NCI-H460 (cell line): Measurements from ENCODE around the genes LGALS9C, TBC1D28, TVP23B, FAM83G and GRAP.

GRCh38 chr17:17408360-17408853, 68.4 kb upstream of the MED9 start:
RAMPAGE:
- cytosol, long total RNA, result no peak
- long total RNA, result no peak
- nucleus, long total RNA, result no peak

GRCh38 chr17:17416346-17417280, 60.2 kb upstream of the MED9 start:
RAMPAGE:
- cytosol, long total RNA, result no peak
- long total RNA, result no peak
- nucleus, long total RNA, result no peak

GRCh38 chr17:17484351-17484943, 7.6 kb downstream of the MED9 start:
RAMPAGE:
- cytosol, long total RNA, result no peak
- long total RNA, result no peak
- nucleus, long total RNA, result no peak

DNA sequence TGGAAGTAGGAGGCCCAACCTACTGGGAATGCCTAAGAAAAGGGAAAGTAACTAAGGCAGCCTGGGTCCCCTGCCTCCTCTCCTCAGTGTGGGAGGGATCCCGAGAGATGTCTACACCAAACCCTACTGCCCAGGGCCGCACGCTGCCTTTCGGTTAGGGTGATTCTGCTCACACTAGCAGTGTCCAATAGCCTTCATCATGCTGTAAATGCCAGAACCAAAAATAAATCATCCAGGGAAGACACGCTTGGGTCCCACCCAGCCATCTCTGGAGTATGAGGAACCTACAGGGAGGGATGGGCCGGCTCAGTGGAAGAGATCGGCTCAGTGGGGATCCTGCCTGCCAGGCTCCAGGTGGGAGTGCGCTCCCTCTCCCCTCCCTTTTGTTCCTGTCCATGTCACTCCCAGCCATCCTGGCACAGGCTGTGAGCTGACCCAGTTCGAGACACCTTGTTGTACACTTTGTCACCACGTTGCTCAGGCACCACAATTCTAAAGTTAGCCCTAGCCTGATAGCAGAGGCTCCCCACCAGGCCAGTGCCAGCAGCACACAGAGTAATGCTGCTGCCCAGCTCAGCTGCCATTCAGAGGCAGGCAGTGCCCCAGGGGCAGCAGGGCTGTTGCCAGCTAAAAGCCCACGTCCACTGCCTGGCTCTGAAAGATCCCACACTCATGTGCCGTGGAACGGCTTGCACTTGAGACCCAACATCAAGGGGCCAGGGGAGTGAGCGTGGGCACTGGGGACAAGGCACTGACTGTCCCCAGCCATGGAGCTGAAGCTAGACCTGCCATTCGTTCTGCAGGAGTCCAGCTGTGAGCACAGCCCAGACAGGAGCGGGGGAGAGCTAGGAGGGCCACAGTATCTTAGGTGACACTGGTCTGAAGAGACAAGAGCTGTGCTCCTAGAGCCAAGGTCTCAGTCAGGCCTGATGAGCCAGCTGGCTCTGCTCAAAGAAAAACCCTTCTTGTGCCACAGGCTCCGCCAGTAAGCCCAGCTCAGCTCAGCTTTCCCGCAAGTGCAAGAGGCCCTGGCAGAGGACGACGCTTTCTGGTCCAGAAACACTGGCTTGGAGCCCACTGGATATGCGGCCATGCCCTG, 24.3 kb downstream of the PEMT start:
RAMPAGE:
- cytosol, long total RNA, result no peak
- long total RNA, result no peak
- nucleus, long total RNA, result no peak

GRCh38 chr17:17809863-17810774, 26.7 kb downstream of the SREBF1 start:
RAMPAGE:
- cytosol, long total RNA, result no peak
- long total RNA, result no peak
- nucleus, long total RNA, result no peak

DNA sequence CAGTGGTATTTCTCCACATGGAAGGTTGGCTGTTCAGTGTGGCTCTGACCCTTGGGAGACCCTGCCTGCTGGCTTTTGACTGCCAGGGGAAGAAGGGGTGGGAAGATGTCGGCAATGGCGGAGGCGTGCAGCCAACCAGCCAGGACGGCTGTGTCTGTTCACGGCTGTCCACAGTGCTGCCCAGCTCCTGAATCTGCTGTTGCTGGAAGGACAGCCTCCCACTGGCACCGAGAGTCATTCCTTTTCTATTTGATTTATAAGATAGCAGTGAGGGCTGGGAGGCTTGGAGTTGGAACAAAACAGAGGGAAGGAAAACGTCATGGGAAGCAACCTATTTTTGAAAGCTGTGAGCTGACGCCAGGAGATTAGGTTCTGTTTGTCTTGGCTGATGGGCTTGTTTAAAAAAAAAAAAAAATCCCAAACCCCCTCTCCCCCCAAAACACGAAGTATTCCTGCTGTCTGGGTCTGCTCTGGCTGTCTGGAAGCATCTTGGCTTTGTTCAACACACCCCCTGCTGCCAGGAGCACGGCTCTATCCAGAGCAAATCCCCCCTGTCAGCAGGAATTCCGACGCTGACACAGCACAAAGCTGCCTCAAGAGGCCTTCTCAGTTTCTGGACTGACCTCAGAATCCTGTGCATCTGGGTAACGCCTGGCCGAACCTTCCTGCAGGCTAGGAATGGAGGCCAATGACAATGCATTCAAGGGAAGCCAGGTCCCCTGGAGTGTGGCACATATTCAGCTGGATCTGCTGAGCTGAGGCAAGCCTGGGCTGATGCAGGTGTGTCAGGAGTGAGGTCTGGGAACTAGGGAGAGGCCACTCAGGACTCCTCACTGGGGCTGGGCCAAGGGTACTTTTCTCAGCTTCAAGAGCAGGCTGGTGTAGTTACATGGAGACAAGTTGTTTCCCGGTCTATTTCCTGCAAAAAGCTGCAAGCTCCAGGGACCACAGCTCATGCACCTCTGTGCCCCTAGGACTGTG, 41.0 kb upstream of the SREBF1 start:
RAMPAGE:
- cytosol, long total RNA, result no peak
- long total RNA, result no peak
- nucleus, long total RNA, result no peak

DNA sequence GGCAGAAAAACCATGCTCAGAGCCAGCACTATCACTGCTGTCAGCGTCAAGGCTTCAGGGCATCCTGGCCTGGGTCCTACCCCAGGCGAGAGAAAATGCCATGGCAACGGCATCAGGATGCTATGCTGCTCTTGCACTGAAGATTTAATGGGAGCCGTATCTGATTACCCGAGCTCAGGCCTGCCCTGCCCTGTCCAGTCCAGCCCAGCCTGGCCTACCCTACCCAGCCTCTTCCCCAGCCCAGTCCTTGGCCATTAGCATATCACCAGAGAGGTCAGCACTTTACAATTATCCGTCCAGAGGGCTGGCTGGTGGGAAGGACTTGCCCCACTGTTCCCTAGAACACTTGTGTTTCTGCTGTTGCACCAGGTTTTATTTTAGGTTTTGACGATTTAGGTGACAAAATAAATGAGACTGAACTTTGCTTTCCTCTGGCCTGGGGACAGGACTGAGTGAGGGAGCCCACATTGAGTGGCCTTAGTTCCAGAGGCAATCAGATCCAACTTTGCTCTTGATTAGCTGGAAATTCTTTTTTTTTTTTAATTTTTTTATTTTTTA, 61.0 kb downstream of the TOM1L2 start:
RAMPAGE:
- cytosol, long total RNA, result no peak
- long total RNA, result no peak
- nucleus, long total RNA, result no peak

DNA sequence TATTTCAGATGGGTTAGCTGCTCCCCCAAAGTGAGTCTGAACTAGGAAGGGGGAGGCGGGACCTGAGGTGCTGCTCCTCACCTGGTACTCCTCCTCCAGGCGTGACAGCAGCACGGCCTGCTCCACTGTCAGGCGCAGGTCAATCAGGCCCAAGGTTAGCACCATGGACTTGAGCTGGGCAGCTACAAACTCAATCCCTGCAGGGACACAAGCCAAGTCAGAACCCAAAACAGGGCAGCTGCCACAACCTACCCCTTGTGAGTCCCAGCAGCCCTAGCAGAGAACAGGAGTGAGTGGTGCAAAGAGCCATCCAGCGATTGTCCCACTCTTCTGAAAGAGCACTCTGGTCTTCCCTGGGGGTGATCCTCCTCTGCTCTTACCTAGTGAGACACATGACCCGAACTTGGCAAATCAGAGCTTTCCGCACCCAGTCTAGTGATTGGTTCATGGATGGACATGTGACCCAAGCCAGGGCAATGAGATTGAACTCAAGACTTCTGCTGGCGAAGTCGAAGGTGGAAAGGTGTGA, 17.9 kb downstream of the ATPAF2 start:
RAMPAGE:
- cytosol, long total RNA, result no peak
- long total RNA, result no peak
- nucleus, long total RNA, result no peak

RAMPAGE:
- cytosol, long total RNA, result no peak
- long total RNA, result no peak
- nucleus, long total RNA, result no peak
Observed at GRCh38 chr17:18025293-18025976, 13.5 kb downstream of the ATPAF2 start.

GRCh38 chr17:18115423-18115954, 6.9 kb downstream of the MYO15A start:
RAMPAGE:
- cytosol, long total RNA, result no peak
- long total RNA, result no peak
- nucleus, long total RNA, result no peak

RAMPAGE:
- cytosol, long total RNA, result no peak
- long total RNA, result no peak
- nucleus, long total RNA, result no peak
Observed at GRCh38 chr17:18182705-18182788, 1.1 kb upstream of the ALKBH5 start.

DNA sequence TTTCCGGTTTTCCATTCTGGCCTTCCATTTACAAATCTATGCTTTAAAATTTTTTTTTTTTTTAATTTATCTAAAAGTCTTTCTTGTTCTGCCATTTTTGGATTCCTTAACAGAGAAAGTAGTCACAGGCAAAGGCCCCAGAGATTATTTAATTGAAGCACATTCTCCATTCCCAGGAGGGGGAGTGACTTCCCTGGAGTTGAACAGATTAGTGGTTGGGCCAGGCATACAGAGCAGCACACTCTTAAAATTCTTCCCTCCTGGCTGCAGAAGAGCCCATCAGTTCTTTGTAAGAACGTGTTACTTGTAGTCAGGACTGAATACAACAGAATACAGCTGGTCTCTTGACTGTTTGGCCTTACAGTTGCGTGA, 1.7 kb downstream of the ALKBH5 start:
RAMPAGE:
- cytosol, long total RNA, result no peak
- long total RNA, result no peak
- nucleus, long total RNA, result no peak

DNA sequence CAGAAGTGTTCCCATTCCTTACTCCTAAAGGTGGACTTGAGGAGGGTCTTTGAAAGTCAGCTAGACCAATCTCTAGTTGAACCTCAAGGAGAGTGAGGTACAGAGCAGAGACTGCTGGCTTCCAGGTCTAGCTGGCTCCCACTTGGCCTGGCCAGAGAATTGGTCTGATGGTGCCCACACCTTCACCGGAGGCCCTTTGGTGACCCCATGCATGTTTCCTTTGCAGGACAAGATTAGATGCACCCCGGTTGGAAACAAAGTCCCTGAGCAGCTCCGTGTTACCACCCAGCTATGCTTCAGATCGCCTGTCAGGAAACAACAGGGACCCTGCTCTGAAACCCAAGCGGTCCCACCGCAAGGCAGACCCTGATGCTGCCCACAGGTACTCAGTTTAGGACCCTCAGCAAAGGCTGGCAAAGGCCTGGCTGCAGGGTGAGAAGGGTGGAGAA, 18.8 kb upstream of the LLGL1 start:
RAMPAGE:
- cytosol, long total RNA, result no peak
- long total RNA, result no peak
- nucleus, long total RNA, result no peak

DNA sequence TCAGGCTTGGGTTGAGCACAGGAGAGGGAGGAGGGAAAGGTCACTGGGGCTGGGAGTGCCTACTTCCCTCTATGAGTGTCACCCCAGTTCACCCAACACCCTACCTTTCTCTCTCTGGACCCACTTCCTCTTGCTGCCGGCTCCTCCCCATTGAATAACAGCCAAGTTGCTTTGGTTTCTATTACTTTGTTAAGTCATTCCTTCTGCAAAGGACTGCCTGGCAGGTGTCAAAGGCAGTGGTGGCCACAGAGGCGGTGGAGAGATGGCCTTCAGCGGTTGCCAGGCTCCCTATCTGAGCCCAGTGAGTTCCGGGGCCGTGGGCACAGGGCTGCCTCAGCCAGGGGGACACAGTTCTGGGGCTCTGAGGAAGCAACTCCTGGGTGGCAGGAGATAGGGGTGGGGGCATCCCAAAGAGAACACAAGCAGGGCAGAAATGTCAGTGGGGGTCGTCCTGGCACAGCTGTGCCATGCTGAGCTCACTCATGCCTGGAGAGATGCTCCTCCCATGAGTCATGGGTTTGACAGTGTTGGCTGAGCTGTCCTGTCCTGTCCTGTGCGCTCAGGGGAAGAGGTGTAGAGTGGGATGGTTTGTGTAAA, at the start of gene LGALS9C:
TSS of gene LGALS9C (plus strand) at position 197 of the 597 bp plus-strand sequence.
RAMPAGE:
- cytosol, long total RNA, result no peak
- long total RNA, result no peak
- nucleus, long total RNA, result no peak

DNA sequence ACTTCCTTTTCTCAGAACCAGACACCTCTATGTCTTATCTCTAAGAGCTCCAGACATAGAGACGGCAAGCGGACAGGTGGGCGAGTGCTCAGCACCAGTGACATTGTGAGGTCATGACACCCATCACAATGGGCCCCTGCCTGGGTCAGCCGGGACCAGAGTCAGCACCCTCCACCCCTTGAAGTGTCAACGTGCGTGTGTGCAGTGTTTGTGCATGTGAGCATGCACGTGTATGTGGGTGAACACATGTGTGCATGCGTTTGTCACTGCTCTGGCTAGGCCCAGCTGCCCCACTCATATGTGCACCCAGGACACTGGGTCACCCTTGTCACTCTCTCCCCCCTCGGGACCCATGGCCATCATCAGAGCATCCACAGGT, at the start of gene TBC1D28:
TSS of gene TBC1D28 (minus strand) at position 63 of the 379 bp plus-strand sequence.
RAMPAGE:
- cytosol, long total RNA, result no peak
- long total RNA, result no peak
- nucleus, long total RNA, result no peak

RAMPAGE:
- cytosol, long total RNA, result start-site peak on the plus strand at chr17:18781160-18781301, 1,033 and 867 reads in 2 replicates
- long total RNA, result start-site peak on the plus strand at chr17:18781265-18781304, 559 and 731 reads in 2 replicates
- nucleus, long total RNA, result start-site peak on the plus strand at chr17:18781265-18781305, 1,400 and 97 reads in 2 replicates
Observed at GRCh38 chr17:18780832-18781875, at the start of gene TVP23B. TVP23B (plus strand) TSS chr17:18781183.

DNA sequence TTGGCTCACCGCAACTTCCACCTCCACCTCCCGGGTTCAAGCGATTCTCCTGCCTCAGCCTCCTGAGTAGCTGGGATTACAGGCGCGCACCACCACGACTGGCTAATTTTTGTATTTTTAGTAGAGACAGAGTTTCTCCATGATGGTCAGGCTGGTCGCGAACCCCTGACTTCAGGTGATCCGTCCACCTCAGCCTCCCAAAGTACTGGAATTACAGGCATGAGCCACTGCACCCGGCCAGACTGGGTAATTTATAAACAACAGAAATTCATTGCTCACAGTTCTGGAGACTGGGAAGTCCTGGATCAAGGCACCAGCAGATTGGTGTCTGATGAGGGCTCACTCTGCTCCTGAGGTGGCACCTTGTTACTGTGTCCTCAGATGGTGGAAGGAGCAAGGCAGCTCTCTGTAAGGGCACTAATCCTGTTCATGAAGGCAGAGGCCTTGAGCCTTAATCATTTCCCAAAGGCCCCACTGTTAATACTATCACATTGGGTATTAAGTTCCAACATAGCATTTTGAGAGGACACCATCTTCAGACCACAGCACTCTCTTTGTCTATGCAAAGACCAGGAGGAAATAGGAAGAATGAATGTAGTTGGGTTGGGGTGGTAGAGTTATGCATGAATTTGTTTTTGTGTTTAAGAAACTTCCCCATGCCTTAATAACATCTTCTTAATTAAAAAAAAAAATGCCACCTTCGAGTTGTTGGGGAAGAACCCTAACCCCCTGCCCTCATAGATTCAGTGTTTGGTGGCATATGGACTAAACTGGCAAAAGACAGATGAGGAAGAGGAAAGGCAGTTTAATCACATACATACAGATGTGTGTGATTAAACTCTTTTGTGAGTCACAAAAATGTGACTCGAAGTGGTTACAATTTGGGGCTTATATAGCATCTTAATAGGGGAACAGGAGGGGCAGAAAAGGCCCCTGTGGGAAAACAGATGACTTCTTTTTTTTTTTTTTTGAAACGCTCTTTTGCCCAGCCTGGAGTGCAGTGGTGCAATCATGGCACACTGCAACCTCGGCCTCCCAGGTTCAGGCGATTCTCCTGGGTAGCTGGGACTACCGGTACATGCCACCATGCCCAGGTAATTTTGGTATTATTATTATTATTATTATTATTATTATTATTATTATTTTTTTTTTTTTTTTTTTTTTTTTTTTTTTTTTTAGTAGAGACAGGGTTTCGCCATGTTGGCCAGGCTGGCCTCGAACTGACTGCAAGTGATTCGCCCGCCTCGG, 35.1 kb upstream of the SLC5A10 start:
RAMPAGE:
- cytosol, long total RNA, result no peak
- long total RNA, result no peak
- nucleus, long total RNA, result no peak

DNA sequence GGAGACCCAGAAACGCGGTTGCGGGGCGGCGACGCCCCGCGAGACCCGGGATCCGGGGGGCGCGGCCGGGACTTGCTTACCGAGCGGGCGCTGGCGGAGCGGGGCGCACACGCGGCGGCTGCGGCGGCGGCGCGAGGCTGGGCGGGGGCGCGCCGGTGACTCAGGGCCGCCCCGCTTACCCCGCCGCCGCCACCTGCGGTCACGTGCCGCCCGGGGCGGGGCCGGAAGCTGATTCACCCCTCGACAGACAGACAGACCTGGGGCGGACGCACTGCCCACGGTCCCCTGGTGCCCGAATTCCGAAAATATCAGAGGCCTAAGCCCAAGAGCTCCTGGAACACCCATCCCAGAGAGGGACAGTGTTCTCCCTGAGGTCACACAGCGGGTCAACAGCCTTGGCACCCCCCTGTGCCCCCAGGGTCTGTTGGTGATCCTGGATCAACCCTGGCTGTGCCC, at the start of gene FAM83G:
TSS of gene FAM83G (minus strand) at position 136 of the 456 bp plus-strand sequence.
RAMPAGE:
- cytosol, long total RNA, result no peak
- long total RNA, result no peak
- nucleus, long total RNA, result no peak

GRCh38 chr17:19046777-19047237, at the start of gene GRAP:
GRAP (minus strand) TSS chr17:19046957.
RAMPAGE:
- cytosol, long total RNA, result no peak
- long total RNA, result no peak
- nucleus, long total RNA, result no peak

DNA sequence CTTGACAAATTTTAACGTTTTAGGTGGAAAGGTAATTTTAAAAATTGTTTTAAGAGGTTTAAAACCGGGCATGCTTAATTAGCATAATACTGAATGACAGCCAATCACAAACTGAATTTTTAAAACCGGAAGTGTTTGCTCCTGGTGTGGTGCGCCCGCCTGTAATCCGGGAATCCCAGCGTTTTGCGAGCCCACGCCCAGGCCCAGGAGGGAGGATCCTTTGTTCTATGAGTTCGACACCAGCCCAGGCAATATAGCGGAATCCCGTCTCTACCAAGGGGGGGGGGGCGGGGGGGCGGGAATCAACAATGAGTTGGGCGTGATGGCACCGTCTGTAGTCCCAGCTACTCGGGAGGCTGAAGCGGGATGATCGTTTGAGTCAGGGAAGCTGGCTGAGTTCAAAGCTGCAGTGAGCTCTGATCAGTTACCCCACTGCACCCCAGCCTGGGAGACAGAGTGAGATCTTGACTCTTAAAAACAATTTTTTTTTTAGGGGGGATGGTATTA, 17.6 kb upstream of the GRAP start:
RAMPAGE:
- cytosol, long total RNA, result no peak
- long total RNA, result no peak
- nucleus, long total RNA, result no peak